ENCODE measurements around a stretch of chr14.

DNA sequence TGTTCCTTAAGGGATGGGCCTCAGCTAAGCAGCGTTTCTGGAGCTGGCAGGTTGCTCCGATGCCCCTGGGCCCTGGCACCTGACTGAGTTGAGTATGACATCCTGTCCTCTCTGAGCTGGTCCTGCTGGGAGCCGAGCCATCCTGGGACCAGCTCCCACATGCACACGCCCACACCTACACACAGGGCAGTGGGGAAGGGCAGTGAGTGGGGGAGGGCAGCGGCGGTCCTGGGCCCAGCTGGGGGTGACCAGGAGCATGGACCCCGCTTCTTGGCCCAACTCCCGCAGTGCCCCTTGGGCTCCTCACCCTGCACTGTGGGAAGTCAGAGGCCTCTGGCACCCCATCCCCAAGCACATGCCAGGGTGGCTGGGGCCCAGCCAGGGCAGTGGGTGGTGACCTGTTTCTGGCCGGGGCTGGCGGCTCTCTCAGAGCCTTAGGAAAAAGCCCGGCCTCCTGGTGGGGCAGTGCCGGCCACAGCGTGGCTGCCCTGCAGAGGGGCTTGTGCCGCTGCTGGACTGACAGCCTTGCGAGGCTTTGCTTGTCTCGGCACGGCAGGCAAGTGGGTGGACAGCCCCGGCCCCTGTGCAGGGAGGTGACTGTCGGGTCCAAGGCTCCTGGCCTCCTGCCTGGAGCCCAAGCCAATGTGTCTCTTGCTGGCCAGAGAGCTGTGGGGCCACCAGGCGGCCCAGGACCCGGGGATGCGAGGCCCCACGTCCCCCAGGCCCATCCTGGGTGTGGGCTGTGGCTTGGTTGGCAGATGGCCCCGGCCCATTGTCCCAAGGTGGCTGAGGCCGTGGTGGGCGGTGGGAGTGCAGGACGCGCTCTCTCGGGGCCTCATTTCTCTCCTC lies 5.8 kb upstream of the CRIP2 start:
- PRO-cap, 3 experiments = no peak in any of the 3 experiments
- RAMPAGE, long total RNA = no peak
- RRBS, 2 experiments = 11% methylated on average over 11 of the region's 29 CpGs

DNA sequence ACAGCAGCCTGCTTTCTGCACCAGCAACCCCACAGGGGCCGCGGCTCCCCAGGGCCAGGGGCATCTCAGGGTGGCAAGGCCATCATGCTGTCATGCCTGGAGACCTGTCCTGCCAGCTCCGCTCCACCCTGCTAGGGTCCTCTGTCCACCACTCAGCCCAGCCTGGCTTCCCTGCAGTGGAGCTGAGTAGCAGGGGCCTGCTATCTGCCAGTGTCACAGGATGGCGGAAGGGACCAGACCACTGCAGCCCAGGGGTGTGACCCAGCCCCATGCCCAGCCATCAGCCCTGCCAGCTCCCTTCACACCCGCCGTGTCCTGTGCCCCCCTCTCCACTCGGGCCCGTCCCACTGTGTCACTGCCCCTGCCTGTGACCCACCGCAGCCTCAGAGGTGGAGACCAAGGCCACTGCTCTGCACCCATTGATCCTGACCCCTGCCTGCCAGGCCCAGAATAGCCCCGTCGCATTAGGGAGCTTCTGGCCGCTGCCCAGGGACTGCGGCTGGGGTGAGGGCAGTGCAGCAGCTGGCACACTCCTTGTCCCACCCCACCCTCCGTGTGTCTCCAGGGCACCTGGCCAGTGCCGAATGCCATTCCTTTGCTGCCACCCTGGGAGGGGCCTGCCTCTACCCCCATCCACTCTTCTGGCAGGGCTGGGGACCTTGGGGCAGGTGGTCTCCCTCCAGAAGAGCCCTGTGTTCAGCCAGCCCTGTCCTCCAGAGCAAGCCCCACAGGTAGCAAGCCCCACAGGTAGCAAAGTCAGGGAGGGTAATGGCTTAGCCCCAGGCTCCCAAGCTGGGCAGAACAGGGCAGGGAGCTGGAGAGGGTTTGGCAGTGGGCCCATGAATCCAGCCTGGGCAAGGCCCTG lies 2.1 kb upstream of the CRIP2 start:
- PRO-cap, 3 experiments = no peak in any of the 3 experiments
- RAMPAGE, long total RNA = no peak
- RRBS, 2 experiments = no CpG with 5 or more reads among the region's 15 CpGs

- PRO-cap, 3 experiments = peak in 1 of 3 experiments; most common plus-strand start chr14:105474400 (in 1); most common minus-strand start chr14:105474139 (in 1)
- RAMPAGE, long total RNA = no peak
- RRBS, 2 experiments = 2% methylated on average over 24 of the region's 61 CpGs
These were observed 807 bp upstream of the CRIP2 start for GRCh38 chr14:105473590-105474437.

DNA sequence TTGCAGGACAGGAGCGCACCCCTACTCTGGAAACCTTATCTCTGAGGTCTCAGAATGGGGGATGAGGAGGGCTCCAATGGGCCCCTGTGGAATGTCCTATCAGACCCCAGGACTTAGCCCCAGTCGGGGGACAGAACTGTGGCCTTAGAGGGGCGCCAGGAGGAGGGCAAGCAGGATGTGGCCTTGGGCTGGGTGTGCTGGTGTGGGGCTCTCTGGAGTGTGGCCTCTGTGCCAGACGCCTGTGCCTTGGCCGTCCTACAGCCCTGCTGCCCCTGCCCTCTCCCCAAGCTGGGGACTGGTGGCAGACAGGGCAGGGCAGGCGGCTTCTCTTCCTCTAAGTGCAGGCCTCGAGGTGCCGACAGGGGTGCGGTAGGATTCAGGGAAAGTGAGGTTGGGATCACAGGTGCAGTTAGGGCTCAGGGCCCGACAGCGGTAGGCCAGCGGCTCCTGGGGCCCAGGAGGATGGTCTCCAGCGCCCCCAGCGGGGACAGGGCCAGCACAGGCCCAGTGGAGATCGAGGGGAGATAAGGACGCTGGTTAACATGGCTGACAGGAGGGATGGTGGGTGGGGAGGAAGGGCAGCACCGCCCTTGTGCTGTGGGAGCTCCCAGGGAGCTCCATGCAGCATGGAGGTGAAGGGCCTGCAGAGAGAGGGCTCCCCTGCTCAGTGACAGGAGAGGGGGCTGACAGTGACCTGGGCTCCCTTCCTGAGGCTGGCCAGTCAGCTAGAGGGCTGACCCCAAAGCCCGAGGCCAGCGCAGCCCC lies 1.0 kb upstream of the CRIP1 start:
- PRO-cap, 3 experiments = no peak in any of the 3 experiments
- RAMPAGE, long total RNA = no peak
- RRBS, 2 experiments = no CpG with 5 or more reads among the region's 19 CpGs

DNA sequence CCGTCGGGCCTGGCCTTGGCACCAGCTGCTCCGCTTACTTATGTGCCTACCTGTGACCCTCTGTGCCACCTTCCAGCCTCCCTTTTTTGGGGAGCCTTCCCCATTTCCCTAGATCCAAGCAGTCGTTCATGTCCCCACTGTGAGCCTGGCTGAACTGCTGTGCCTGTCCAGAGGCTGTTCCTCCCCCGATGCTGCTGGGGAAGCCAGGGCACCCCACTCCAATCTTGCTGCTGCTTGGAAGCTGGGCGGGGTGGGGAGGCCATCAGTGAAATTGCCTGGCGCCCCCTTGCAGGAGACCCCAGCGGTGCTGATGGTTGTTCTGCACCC lies 2.3 kb downstream of the TEDC1 start:
- PRO-cap, 3 experiments = no peak in any of the 3 experiments
- RAMPAGE, long total RNA = no peak
- RRBS, 2 experiments = no CpG with 5 or more reads among the region's 8 CpGs

DNA sequence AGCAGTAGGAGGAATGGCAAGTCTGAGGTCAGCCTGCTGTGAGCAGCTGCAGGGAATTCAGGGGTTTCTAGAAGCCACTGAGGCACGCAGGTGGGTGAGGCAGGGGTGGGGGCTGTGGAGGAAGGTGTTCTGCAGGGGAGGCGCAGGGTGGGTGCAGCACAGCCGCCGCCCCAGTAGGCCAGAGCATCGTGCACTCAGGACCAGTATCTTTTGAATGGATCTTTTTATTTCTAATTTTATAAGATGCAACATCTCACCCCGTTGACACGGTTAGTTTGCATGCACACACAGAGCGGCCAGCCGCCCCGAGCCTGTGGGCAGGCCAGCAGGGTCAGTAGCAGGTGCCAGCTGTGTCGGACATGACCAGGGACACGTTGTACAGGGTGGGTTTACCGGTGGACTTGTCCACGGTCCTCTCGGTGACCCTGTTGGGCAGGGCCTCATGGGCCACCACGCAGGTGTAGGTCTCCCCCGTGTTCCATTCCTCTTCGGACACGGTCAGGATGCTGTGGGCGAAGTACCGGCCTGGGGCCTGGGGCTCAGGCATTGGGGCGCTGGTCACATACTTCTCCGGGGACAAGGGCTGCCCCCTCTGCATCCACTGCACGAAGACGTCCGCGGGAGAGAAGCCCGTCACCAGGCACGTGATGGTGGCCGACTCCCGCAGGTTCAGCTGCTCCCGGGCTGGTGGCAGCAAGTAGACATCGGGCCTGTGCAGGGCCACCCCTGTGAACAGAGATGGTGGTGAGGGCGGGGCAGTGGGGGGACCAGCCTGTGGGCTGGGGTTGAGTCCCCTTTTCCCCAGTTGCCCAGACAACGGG lies 327.8 kb downstream of the TMEM121 start:
- PRO-cap, 3 experiments = no peak in any of the 3 experiments
- RAMPAGE, long total RNA = no peak
- RRBS, 2 experiments = 93 to 94% methylated on average over 9 to 12 of the region's 35 CpGs

DNA sequence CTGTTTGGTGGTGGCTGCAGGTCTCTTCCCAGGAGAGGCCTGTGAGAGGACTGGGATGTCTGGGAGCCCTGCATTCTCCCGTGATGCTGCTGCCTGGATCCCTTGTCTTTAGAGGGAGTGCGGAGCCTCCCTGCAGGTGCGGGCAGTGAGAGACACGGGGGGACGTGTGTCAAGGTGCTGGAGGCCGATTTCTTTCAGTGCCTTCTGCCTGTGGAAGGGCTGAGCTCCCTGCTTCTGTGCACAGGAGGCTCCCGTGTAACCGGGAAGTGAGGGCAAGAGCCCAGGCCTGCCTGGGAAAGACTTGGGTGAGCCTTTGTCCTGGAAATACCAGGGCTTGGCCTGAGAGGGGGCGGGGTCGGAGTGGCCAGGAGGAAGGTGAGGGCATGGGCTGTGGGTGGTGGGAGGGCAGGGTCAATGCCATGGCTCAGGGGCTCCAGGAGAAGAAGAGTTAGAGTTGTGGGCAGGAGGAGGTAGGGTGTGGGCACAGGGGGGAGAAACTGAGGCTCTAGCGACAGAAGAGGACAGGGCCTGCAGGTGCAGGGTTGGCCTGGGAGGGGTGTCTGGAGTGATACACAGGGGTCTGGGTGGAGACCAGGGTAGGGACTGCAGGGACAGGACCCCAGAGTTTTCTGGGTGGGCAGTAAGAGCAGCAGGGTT lies 372.2 kb downstream of the TMEM121 start:
- PRO-cap, 3 experiments = no peak in any of the 3 experiments
- RAMPAGE, long total RNA = no peak
- RRBS, 2 experiments = no CpG with 5 or more reads among the region's 11 CpGs

DNA sequence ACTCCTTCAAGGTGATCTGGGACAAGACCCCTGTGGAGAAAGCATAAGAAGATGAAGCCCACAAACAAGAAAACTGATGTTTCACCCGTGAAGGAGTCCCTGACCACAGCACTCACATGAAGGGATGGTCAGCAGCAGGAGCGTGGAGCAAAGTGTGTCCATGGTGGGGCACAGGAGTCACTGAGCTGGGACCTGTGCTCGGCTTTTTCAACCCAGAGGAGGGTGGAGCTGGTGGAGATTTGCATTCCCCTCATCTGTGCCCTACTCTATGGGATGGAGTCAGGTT lies 511.7 kb downstream of the TMEM121 start:
- PRO-cap, 3 experiments = no peak in any of the 3 experiments
- RAMPAGE, long total RNA = no peak
- RRBS, 2 experiments = no CpG with 5 or more reads among the region's 3 CpGs

- PRO-cap, 3 experiments = no peak in any of the 3 experiments
- RAMPAGE, long total RNA = no peak
- RRBS, 2 experiments = no CpG with 5 or more reads among the region's 3 CpGs
These were observed 562.0 kb downstream of the TMEM121 start for GRCh38 chr14:106088370-106088723.

DNA sequence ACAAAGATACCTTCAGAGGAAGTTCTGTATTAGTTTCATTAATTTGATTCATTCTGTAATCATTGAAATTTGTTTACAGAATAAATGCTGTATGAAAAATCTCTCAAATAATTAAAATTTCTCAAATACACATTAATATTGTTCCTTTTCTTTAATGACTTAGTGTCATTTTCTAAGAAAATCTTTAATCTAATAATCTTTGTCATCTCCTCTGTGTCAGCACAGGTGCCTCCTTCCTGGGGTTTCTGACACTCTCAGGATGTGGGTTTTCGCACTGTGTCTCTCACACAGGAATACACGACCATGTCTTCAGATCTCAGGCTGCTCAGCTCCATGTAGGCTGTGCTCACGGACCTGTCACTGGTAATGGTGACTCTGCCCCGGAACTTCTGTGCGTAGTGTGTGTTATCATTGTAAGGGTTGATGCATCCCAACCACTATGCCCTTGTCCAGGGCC lies 647.7 kb downstream of the TMEM121 start:
- PRO-cap, 3 experiments = no peak in any of the 3 experiments
- RAMPAGE, long total RNA = no peak
- RRBS, 2 experiments = no CpG with 5 or more reads among the region's 5 CpGs

DNA sequence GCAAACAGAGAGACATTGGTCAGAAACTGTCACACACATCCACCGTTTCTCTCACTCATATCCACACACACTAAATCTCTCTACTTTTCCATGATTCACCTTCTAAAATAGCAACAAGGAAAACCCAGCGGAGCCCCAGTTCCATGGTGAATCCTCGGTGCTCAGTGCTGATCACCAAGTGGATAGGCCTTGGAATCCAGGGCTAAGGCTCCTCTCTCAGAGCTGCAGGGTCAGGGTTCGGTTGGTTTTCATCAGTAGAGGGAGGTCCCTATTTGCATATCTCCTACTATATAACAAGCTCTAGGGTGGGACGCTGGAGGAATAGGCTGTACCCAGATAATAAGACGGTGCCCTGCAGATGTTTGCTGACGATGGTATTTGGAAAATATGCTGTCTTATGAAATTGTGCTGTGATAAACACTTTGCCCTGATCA lies 709.0 kb downstream of the TMEM121 start:
- PRO-cap, 3 experiments = no peak in any of the 3 experiments
- RAMPAGE, long total RNA = no peak
- RRBS, 2 experiments = no CpG with 5 or more reads among the region's 7 CpGs

DNA sequence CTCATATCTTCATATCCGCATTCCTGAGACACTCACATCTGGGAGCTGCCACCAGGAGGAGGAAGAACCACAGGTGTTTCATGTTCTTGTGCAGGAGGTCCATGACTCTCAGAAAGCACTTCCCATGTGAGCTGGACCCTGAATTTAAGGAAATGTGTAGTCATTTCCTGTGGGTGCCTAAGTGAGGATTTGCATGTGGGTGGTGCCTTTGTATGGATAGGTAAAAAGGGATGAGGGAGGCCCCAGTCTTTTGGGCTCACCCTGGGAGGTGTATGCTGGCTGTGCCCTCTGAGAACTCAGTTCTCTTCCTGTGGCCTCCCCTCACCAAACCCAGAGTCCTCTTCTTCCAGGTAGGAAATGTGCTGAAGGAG lies 847.6 kb downstream of the TMEM121 start:
- PRO-cap, 3 experiments = no peak in any of the 3 experiments
- RAMPAGE, long total RNA = no peak
- RRBS, 2 experiments = no CpG with 5 or more reads among the region's 1 CpG

GRCh38 chr14:106592960-106593366 lies 1066.6 kb downstream of the TMEM121 start:
- PRO-cap, 3 experiments = no peak in any of the 3 experiments
- RAMPAGE, long total RNA = no peak
- RRBS, 2 experiments = no CpG with 5 or more reads among the region's 7 CpGs

- PRO-cap, 3 experiments = no peak in any of the 3 experiments
- RAMPAGE, long total RNA = no peak
- RRBS, 2 experiments = no CpG with 5 or more reads among the region's 2 CpGs
These were observed 1101.1 kb downstream of the TMEM121 start for GRCh38 chr14:106627488-106627822.

- PRO-cap, 3 experiments = no peak in any of the 3 experiments
- RAMPAGE, long total RNA = no peak
- RRBS, 2 experiments = no CpG with 5 or more reads among the region's 16 CpGs
These were observed 1218.8 kb downstream of the TMEM121 start for GRCh38 chr14:106744854-106745859.

- PRO-cap, 3 experiments = no peak in any of the 3 experiments
- RAMPAGE, long total RNA = no peak
- RRBS, 2 experiments = no CpG with 5 or more reads among the region's 12 CpGs
These were observed 1235.5 kb downstream of the TMEM121 start for GRCh38 chr14:106761872-106762295.